Cardiac ventricle fibroblast (primary cell): Measurements from ENCODE around the genes ZNF184, H4C12, H4C13 and ZSCAN16.

DNA sequence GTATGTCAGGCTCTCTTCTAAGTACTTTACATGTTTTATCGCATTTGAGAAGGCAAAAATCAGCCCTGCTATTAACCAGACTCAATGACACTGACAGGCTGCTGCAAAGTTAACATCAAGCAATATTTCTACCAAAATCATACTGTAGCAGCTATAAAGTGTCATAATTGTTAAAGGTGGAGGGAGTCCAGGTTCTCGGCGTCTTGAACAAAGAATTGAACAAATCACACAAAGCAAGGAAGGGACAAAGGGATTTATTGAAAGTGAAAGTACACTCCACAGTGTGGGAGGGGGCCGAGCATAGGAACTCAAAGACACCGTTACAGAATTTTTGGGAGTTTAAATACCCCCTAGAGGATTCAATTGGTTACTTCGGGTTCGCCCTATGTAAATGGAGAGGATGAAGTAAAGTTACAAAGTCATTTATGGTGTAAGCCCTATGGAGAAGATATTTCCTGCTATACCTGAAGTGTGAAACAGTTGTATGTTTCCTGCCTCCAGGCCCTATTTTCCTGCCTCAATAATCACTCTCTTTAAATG lies 12.9 kb upstream of the ZNF391 start:
- RAMPAGE, long total RNA, result no peak

DNA sequence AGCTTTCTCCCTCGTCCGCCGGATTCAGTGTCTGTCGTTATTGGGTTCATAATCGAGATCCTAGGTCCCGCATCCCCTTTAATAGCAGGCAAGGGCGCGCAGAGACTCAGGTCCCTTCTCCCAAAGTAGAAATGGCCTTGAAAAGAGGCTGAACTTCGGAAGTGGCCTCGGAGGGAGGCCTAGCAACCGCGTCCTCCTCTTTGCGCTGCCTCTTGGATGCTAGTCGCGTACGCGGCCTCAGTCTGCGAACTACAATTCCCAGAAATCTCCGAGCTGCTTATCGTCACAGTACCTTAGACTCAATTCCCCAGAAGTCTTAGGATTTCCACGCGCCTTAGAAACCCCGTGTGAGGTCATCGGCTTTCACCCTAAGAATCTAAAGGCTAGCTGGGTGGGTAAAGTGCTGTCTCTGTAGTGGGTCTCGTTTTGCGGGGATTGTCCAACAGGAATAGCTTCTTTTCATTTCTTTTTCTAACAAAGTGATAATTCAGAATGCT lies 34.4 kb downstream of the ZNF391 start:
- RAMPAGE, long total RNA, result no peak

DNA sequence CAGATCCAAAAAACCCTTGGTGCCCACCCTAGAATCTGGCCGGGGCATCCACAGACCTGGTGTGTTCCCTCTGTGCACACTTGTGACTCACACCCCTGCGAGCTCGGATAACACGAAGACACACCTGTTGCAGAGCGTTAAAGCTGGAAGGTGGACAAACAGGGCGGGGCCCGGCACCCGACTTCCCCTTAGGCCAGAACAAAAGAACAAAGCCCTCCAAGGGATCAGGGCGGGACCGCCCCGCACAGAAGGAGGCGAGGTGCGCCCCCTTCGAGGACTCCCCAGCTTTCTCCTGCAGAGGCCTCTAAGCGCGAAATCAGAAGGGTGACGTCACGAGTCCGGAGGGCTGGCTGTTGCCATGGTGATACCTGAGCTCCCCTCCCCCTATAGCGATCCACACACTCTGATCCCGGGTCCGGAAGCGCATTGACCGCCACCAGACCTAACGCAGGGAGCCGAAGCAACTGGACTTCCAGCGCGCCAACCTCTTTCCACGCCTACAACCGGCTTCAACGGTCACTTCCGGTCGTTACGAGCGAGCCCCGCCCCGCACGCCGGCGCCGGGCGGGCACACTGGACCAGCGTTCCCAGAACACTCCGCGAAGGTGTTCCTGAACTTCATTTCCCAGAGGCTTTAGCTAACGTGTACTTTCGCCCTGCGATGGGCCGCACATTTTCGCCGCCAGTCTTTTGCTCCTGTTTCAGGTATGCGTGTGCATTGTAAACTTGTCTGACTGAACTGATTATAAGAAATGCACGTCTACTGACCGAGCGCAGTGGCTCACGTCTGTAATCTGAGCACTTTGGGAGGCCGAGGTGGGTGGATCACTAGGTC lies at the start of gene ZNF184:
ZNF184 (minus strand) TSS at position 501 of the 835 bp plus-strand sequence.
- RAMPAGE, long total RNA, result no peak

DNA sequence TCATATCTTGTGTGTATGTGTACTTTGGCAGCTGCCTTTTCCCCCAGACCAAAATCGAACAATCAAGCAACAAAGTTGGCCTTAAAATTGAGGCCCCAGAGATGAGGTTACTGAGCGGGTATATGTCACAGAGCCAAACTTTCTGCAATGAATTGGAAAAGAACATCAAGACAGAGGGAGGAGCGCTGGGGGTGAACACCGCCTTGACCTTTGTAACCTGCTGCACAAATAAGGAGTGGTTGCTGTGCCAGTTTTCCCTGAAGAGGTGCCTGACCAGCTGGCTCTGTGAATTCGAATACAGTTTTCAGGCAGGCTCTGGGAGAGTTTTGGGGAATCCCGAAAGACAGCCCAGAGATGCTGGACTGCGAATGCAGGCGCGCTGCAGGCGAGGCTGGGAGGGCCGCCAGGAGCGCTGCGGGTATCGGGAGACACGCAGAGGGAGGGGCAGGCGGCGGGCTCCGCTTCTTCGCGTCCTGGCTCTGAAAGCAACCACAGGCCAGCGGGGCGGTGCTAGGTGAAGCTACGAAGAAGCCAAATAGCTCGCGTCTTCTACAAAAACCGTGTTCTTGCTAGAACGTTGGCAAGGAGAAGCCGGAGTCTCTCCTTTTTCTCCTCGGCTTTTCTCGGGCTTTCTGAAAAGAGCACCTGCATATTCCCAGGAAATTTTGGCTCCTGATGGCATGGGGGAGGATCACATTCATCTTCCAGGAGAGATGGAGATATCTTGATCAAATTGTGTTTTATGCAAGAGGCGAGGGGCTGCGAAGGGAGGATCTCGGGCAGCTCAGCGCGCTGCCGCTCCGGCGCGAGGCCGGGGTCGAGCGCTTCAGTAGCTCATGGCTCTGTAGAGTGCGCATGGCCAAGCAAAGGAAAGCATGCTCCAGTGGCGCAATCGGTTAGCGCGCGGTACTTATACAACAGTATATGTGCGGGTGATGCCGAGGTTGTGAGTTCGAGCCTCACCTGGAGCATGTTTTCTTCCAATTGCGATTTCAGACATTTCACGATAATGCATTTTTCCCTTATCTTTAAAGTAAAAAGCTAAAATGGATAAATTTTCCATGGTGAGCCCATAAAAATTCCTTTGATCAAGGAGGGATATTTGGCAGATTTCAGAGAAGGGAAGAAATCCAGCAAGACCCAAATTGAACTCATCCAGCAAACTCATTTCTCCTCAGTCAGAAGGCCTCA lies 158.0 kb upstream of the ZNF184 start:
- RAMPAGE, long total RNA, result no peak

DNA sequence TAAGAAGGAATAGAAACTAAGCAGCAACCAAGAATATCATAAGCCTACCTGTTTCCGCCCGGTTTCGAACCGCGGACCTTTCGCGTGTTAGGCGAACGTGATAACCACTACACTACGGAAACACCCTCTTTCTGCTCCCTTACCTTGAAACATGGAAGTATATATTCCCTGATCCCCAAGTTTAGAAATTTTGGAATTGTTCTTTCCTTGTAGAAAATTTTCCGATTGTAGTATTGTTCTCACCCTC lies 126.7 kb downstream of the H2BC13 start:
- RAMPAGE, long total RNA, result no peak

- RAMPAGE, long total RNA, result no peak
These were observed 53.7 kb downstream of the H2BC13 start for GRCh38 chr6:27753852-27754640.

DNA sequence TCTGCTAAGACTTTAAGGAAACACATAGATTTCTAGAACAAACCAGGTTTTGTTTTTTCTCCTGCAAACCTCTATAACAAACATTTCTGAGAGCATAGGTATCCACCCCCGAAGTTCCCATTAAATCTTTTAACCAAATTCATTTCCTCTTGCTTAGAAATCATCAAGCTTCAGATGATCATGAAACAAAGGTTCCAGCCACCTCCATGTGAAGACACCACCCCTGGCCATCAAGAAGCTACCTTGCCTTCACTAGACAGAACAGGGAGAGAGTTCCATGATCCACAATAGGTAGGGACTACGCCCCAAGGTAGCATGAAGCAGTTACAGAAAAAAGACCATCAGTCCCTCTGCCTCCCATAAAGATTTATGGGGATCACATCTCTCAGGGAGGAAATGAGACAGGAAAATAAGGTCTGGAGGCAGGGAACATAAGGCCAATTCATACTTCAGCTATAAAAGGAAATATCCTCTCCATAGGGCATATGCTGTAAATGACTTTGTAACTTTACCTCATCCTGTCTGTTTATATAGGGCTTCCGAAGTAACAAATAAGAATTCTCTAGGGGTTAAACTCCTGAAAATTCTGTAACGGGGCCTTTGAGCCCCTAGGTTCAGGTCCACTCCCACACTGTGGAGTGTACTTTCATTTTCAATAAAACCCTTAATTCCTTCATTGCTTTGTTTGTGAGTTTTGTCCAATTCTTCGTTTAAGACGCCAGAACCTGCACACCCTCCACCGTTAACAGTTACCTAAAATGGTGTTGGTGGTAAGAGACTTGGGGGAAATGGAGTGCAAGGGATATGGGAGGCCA lies 25.0 kb downstream of the H2BC13 start:
- RAMPAGE, long total RNA, result no peak

DNA sequence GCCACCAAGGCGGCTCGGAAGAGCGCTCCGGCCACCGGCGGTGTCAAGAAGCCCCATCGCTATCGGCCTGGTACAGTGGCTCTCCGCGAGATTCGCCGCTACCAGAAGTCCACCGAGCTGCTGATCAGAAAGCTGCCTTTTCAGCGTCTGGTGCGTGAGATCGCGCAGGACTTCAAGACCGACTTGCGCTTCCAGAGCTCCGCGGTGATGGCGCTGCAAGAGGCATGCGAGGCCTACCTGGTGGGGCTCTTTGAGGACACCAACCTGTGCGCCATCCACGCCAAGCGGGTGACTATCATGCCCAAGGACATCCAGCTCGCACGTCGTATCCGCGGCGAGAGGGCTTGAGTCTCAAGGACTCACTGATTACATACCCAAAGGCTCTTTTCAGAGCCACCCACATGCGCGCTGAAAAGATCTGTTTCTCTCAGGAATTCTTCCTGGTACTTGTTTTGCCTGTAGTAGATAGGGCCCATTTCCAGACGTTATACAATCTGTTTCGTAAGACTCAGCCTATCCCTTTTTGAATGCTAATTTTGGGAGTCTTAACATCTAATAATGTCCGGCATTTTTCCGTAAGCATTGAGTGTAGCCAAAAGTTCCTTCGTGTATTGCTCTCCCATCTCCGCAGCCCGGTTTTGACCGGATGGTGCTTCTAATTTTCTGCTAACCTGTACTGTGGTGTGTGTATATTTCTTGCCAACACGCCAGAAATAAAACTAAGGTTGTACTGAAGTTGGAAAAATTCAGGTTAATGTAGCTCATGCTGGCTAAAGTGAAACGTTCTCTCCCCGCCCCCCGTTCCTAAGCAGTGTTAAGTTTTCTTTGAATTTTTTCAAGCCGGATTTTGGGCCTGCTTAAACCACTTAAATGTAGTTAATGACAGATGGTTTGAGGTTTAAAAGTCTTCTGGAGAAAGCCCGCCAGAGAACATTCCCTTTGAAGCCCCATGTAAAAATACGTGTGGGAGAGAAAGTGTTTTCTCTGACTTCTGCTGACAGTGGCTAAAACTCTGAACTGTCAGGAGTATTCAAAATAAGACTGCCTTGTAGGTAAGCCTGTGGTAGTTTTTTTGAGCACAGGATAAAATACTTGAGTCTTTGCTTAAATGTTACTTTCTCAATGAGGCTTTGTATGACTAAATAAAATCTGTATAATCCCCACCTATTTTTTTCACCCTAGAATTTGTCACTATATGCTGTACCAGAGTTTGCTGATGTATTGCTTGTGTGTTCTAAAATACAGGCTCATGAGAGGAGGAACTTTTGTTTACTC lies 723 bp downstream of the H3C10 start:
- RAMPAGE, long total RNA, result no peak

DNA sequence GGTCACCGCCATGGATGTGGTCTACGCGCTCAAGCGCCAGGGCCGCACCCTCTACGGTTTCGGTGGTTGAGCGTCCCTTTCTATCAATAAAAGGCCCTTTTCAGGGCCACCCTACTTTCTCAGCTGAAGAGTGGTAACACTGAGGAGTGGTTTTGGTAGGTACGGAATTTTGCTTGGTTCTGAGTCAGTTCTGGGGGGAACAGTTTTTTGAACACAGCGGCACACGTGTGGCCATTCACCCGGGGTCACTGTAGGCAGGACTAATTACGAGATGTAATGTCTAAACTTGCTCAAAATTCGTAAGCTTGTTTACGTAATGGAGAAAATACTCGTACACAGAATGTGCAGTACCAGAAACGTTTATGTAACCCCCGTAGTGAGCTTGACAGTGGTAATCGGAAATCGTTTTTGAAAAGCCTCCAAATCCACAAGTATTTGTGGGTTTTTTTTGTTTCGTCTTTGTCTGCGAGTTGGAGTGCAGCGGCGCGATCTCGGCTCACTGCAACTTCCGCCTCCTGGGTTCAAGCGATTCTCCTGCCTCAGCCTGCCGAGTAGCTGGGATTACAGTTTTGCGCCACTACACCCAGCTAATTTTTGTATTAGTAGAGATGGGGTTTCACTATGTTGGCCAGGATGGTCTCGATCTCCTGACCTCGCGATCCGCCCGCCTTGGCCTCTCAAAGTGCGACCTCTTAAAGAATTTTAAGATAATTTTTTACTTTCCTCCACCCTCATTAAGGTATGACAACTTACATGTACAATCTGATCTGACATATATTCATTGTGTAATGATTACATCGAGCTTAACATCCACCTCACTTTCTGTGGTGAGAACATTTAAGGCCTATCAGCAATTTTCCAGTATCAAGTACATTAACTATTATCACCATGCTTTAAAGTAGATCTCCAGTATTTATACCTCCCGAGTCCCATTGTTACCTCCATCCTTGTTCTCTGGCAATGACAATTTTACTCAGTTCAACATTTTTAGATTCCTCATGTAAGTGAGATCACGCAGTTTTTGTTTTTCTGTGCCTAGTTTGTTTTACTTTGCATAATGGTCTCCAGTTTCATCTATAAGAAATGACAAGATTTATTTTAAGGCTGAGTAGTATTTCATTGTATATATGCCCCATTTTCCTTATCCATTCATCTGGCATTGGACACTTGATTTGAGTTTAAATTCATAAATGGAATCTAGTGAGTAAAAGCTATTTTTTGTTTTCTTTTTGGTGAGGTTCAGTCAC lies 898 bp downstream of the H4C11 start:
- RAMPAGE, long total RNA, result no peak

DNA sequence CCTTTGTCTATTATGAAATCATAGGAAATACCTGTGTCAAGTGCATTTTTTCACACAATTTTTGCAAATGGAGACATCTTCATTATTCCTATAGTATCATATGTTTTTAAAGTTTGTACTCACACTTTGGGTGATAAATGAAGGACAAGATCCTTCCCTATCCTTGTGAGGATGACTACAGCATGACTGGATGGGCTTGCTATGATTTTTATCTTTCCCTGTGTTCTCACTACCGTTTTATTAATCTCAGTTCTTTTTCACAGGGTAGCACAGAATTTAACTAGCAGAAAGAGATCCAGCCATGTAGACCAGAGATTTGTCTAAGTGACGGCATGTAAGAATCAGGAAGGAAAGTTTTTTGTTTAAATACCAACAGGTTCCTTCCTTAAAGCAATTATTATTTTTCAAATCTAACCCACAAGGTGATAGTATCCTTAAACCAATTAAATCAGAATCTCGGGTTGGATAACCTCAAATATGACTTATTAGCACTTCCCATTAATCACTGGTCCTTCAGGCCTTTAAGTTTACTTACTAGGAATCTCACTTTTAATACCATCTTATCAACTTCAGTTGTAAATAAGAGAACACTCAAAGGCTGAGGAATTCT lies 1.4 kb downstream of the H4C12 start:
- RAMPAGE, long total RNA, result no peak

GRCh38 chr6:27831429-27831769 lies at the start of gene H4C12:
H4C12 (minus strand) TSS chr6:27831560.
- RAMPAGE, long total RNA, result no peak

GRCh38 chr6:27839433-27840411 lies 1.4 kb downstream of the H2BC15 start:
- RAMPAGE, long total RNA, result no peak

DNA sequence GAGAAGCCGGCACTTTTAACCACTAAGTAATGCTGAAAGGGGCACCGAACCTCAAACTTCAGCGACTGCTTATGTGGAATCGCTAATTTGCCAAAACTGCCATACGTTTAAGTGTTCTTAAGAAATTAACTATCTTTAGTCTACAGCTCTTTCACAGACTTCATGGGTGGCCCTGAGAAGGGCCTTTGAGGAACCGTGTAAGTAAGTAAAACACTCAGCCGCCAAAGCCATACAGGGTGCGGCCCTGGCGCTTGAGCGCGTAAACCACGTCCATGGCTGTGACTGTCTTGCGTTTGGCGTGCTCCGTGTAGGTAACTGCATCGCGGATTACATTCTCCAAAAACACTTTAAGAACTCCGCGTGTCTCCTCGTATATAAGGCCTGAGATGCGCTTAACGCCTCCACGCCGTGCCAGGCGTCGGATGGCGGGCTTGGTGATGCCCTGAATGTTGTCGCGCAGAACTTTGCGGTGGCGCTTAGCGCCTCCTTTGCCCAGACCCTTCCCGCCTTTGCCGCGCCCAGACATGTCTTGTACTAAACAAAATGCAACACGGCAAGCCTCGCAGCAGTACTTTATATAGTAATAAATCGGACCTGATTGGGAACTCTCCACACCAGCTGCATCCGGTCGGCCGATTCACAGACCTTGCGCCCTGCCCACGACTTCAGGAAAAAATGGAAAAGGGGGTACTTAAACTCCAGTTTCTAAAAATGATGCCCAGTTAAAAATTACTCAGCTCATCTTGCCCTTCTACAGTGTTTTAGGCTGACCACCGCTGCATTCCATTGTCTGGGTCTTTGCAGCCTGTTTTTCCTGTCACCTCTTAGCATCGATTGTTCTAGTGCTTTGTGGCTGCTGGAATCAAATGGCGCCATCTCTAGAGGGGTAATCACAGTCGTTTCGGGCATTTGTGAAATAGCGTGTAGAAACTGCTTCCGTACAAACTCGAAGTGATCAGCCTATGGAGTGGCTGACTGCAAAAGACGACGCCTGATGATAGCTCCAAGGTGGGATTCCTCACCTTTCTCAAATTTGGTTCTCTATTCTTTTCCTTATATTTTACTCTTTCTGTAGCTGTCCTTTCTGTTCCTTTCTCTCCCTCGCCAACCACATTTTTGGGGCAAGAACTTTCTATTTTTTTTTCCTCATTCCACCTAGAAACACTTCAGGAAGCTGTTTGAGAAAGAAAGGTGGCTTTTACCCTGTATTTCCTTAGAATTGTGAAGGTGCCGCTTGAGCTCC lies at the start of gene H4C13:
H4C13 (minus strand) TSS at position 550 of the 1,243 bp plus-strand sequence.
- RAMPAGE, long total RNA, result no peak

DNA sequence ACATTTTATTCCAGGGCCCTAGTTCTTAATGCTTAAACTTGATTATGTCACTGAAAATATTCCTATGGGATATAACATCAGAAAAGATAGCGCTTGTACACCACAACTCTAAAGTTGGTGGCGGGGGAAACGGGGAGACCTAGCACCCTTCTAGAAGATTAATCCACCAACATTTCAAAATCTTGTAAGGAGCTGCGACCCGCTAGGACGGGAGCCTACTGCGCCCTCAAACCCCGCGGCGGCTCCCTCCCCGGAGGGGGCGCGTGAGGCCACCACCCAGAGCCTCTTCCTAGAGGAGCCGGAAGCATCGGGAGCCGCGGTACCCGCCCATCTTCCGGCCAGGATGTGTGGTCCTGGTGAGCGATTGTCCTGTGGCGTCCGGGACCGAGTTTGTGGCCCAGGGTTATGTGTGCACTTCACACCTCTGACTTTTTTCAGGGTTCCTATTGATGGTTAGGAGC lies 10.5 kb downstream of the ZNF165 start:
- RAMPAGE, long total RNA, result no peak

GRCh38 chr6:28124324-28125330 lies at the start of gene ZSCAN16:
ZSCAN16 (plus strand) TSS chr6:28124609.
- RAMPAGE, long total RNA, result no peak

DNA sequence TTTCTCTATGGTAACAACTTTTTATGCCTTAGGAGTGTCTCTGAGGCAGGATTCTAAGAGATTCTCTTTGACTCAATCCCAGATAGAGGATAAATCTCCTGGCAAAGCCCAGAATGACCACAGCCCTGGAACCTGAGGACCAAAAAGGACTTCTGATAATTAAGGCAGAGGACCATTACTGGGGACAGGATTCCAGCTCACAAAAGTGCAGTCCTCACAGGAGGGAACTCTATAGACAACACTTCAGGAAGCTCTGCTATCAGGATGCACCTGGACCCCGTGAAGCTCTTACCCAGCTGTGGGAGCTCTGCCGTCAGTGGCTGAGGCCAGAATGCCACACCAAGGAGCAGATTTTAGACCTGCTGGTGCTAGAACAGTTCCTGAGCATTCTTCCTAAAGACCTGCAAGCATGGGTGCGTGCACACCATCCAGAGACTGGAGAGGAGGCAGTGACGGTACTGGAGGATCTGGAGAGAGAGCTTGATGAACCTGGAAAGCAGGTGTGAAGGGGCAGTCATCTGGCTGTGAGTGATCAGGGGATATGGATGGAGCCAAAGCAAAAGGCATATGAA lies 1.0 kb downstream of the ZSCAN16 start:
- RAMPAGE, long total RNA, result no peak

DNA sequence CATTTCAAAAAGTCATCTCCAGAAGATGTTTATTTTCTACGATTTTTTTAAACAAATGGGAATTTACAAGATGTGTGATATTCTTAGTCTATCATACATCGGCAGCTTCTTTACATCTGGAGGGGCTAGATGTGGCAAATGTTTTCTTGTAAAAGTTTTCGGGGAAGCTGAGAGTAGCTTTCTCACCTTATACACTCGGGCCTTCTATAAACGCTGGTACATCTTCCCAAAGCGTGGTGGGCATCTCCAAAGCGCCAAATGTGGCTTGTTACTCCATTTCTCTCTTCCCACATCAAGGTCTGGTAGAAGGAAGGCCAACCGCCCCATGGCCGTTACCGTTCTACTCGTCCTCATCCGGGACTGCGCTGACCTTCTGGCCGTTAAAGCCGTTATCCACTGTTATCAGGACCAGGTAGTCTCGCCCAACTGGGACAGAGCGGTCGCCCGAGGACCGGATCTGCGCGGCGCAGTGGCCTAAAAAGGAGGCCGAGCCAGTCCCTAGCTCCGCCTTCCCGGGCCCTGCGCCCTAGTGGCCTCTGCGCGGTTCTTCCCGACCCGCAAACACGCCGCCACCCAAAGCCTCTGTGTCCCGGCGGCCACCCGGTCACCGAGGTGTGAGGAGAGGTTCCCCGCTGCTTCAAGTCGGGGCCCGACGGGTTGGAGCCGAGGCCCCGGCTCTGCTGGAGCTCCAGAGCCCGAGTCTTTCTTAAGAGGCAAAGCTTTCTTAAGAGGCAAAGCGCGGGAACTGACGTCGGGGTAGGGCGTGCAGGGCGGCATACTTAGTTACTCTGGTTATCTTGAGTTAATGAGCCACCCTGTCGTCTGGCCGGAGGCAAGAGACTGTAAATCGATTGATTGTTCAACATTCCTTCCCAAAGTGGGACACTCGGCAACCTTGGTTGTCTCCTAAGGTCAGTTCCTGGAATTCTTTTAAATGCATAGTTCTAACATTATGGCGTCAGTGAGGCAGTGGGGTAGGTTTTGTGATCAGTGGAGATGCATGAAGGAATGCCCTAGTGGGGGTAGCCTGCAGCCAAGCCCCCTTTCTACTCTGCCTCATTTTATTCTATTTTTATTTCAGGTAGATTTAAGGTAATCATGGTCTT lies 29.1 kb upstream of the SCAND3 start:
- RAMPAGE, long total RNA, result no peak

DNA sequence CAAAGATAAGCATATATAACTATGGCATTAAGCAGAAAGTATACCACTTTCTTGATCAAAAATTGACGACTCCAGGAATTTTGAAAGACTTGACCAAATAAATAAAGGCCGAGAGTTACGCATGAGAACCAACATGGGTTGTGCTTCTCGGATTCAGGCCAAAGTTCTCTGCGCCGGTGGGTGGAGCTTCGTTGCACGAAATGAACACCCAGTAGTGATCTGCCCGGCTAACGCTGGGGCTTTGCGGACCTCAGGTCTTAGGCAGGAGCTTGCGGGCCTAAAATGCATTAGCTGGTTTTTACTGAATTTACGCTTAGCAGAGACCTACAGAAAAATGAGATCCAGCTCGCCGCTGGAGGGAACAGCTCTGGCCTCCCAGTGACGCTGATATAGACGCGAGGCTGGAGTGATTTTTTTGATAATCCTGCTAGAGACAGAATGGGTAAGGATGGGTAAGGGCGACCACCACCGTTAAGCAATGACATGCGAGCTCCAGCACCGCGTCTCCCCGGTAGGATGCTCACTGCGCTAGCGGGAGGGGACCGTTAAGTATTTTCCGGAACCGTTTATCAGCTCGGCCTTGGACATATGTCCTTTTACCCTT lies 47.6 kb upstream of the SCAND3 start:
- RAMPAGE, long total RNA, result no peak

DNA sequence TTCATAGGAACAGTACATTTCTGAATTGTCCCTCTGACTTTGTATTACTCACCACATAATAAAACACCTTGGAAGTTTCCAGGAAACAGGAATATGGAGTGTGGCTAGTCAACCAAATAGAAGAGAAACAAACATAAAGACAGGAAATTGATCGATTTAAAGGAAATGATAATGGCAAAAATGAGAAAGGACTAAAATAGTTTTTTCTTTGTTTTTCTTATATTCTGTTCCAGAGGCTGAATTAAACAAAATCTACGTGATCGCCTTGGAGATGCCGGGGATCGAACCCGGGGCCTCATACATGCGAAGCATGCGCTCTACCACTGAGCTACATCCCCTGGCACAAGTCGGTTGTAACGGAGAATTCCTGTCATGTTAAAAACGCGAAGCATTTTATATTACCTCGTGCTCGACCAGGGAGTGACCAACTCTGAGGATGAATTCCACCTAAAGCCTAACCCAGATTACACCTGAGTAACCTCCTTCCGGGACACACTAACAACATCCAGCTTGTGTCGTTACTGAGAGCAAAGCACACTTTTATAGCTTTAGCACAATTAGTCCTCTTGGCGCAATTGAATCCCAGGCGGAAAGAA lies 86.6 kb upstream of the SCAND3 start:
- RAMPAGE, long total RNA, result no peak

DNA sequence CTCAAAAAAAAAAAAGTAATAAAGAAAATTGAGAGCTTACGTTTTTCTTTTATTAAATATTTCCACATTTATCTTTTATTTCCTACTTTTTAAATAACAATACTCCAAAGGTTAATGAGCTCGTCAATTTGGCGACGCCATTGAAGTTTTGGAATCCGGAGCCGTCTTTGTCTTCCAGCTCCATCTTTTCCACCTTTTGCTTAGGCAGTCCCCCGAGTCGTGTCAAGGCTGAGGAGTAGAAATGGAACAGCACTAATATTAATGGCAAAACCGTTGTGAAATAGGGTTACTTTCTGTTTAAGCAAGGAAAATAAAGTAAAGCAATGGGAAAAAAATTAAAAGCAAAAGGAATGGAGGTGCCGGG lies 85.7 kb downstream of the TRIM27 start:
- RAMPAGE, long total RNA, result no peak